Vein endothelial cell (primary cell): ENCODE measurements around a stretch of chr2.

DNA sequence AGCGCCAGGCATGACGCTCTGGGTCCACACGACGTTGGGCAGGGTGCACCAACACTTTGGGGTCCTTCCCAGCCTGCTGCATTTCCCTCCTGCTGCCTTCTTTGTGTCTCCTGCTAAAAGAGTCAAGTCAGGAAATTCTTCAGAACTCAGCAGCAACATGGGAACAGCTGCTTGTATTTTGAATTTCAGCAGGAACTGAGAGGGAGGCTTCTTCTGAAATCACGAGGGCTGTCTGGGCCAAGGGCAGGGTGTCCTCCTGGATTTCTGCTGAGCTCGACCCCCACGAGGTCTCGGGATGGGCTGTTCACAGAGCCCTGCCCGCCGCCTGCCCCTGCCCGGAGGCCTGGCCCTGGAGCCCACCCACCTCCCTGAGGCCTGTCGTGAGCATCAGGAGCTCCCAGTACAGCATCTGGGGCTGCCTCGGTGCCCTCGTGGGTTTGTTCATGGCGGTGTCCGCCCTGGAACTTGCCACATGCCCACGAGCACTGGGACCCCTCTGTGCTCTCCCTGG lies 25.6 kb downstream of the RAMP1 start:
- CAGE, long polyA plus RNA, result no peak

DNA sequence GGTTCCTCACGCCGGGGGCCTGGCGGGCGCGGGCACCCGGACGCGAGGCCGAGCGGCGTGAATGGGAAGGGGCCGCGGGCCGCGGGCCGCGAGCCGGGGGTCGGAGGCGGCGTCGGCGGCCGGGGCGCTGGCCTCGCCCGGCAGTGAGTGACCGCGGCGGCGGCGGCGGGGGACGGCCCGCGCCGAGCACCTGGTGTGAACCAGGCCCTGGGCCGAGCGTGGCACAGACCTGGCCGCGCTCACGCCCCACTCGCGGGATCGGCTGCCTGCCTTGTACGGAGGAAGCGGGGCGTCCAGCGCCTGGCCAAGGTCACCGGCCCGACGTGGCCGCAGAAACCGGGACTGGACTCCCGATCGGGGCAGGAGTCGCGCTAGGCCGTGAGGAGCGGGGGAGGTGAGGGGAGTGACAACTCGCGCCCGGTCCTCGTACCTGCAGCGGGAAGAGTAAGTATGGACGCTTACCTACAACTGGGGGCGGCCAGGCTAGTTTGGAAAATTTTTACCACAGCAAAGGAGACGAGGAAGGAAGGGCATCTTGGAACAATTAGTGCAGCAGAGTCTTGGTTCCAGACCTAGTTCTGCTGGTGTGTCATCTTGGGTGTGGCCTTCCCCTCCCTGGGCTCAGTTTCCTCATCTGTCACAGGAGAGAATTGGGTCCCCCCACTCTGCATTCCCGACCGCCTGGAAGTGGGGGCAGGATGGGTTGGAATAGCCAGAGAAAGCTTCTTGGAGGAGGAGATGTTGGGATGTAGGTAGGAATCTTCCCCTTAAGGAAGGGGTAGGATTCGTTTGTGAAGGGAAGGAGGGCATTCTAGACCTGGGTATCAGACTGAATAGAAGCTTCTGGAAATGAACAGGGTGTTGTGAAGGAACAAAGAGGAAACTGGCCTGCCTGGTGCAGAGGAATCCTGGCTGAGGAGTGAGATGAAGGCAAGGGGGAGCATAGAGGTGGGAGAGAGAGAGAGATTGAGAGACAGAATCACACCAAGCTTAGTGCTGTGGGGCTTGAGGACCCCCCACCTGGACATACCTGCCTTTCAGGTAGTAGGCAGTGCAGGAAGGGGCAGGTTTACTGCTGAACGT lies 775 bp downstream of the UBE2F start:
- CAGE, long polyA plus RNA, result no peak

- CAGE, long polyA plus RNA, result no peak
These were observed 7.4 kb downstream of the ESPNL start for GRCh38 chr2:238107495-238107906.

GRCh38 chr2:238176468-238177134 lies 17.8 kb downstream of the ERFE start:
- CAGE, long polyA plus RNA, result no peak

DNA sequence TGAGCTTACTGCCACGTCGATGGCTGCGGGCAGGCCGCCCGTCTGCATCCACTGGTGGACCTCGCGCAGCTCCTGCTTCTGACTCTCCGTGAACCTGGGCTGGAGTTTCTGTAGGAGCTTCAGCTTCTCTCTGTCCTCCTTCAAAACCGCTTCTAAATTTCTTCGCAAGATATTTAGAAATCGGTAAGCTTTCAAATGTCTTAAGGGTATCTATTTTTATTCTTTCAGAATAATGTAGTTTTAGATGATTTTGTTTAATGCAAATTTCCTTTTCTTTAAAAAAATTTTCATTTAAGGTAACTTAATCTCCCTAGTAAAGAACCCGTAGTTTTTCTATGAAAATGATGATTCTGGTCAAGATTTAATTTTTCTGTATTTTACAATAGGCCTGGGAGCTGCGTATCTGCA lies 9.2 kb upstream of the HES6 start:
- CAGE, long polyA plus RNA, result no peak

- CAGE, long polyA plus RNA, result no peak
These were observed 694 bp upstream of the PER2 start for GRCh38 chr2:238288743-238289864.

DNA sequence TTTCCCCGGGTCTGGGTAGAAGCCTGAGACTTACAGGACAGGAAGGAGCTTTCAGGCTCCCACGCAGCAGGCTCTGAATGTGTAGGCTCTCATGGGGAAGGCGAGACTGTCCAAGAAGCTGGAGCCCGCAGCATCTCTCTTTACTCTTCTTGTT lies 1.3 kb upstream of the PER2 start:
- CAGE, long polyA plus RNA, result no peak

- CAGE, long polyA plus RNA, result no peak
These were observed 2.5 kb upstream of the PER2 start for GRCh38 chr2:238290994-238291193.

DNA sequence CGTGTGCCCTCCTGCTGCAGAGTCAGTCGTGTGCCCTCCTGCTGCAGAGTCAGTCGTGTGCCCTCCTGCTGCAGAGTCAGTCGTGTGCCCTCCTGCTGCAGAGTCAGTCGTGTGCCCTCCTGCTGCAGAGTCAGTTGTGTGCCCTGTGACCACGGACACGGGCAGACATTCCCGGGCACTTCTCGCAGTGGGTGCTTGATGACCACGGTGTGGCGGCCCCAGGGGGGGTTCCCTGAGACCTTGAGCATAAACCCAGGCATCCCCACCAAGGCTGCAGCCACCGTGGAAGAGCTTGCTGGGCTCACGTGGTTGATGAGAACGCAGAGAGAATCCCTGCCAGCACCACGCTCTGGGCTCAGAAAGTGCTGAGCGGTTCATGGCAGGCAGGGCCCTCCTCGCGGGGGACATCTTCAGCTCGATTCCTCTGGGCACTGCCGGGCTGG lies 8.2 kb upstream of the PER2 start:
- CAGE, long polyA plus RNA, result no peak

DNA sequence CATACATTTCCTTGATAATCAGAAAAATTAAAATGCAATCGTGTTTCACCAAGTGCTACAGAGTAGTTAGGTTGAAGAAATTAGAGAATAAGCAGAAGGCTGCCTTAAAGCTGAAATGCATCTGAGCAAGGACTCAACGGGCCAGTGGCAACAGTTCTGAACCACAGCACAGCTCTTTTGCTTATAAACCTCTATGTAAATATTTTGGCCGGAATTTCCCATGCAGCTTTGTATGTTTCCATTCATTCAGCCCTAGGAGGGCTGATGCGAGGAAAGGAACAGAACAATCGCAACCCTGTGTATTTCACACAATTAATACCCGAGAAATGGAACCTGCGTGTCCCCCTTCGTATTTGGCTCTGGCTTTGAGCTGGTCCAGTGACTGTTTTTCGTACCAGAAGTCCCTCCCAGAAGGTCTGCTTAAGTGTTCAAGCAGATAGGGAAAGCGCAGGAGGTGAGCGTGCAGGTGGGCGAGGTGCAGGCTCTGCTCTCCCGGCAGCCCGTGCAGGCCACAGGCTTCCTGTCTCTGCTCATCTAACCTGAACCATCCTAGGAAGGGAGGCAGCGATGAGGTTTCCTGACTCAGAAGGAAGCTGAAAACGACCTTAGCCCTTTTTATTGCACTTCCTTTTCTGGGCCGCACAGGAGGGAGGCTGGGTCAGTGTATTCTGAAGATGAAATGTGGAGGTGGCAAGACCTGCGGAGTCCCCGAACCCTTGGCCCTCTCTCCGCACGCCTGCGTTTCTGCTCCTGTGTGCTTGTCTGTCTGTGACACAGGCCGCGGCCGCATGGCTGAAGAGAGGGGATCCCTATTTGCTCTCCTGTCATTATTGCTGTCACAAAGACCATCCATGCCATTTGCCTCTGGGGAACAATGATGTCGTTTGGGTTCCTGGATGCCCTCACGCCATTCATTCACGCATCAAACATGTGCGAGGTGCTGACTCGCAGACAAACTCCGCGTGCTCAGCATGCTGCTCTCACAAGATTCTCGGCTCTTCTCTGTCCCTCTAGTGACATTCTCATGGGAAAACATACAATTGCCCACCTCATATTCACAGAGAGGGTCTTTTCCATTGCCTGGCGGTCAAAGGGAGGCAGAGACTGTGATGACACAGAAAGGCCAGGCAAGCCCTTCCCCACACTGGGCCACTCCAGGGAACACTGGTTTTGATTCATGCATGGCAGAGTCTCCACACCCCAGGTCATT lies 67.5 kb downstream of the ASB1 start:
- CAGE, long polyA plus RNA, result no peak

- CAGE, long polyA plus RNA, result no peak
These were observed 1.2 kb upstream of the TWIST2 start for GRCh38 chr2:238846386-238847437.

- CAGE, long polyA plus RNA, result no peak
These were observed 952 bp downstream of the TWIST2 start for GRCh38 chr2:238848791-238849282.

- CAGE, long polyA plus RNA, result no peak
These were observed 155.7 kb downstream of the HDAC4 start for GRCh38 chr2:239245096-239245451.

GRCh38 chr2:239253209-239254072 lies 147.4 kb downstream of the HDAC4 start:
- CAGE, long polyA plus RNA, result no peak

DNA sequence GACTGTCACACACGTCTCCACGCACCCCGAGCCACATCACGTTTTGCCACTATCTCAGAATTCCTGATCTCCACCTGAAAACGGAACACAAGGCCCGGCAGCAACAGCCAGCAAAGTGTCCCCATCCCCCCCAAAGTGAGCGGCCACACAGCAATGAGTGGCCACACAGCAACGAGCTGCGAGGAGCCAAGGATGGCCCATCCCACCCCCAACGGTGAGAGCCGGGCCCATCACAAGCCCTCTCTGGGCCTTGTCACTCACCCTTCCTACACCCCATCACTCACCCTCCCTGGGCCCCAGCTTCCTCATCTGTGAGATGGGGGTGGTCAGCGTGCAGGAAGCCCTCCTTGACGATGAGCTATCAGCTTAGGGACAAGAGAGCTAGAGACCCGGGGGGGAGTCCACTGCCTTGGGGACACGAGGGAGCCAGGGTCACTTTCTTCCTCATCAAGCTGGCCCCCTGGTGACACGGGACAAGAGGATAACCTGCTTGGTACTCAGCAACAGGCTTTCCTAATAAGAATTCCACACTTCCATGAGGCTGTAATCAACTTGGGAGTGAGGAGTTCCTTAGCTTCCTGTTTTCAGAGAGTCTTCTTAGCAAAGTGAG lies 92.9 kb downstream of the HDAC4 start:
- CAGE, long polyA plus RNA, result no peak

- CAGE, long polyA plus RNA, result no peak
These were observed 88.0 kb downstream of the HDAC4 start for GRCh38 chr2:239312767-239313300.

- CAGE, long polyA plus RNA, result no peak
These were observed 71.3 kb downstream of the HDAC4 start for GRCh38 chr2:239329231-239330293.

- CAGE, long polyA plus RNA, result no peak
These were observed 2.6 kb downstream of the HDAC4 start for GRCh38 chr2:239397884-239399038.

- CAGE, long polyA plus RNA, result no peak
These were observed 493 bp downstream of the HDAC4 start for GRCh38 chr2:239400349-239400705.

GRCh38 chr2:239440111-239441102 lies 39.6 kb upstream of the HDAC4 start:
- CAGE, long polyA plus RNA, result no peak